Ileum (tissue), 1 donor: ENCODE results near the gene SULT1E1.

DNA sequence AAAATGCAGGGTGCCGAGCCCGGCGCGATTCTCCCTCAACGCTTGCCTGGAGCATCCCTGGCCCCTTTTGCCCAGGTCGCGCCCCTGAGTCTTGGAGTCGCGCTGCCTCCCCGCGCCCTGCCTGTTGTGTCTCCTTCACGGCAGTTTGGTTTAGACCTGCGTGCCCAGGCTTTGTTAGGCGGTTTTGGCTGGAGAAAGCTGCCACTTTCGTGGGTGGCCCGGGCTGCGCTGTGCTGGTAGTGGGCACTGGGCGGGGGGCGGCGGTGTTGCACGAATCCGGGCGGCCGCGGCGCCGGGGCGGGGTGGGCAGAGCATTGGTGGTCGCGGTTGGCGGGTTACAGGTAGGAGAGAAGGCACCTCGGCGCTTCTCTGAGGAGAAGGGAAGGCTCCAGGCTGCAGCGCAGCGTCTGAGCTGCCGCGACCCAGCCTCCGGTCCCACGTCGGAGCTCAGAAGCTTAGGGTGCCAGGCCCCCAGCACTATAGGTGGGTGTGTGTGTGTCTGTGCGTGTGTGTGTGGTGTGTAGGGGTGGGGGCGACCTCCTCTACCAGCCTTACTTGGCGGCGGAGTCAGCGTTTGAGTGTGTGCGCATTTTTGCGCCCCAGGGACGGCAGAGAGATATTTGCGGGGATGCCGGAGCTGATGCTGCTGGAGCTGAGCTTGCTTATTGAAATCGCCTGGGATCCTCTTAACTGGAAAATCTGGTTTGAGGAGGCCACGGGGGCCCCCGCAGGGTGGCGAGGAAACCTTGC is 2.3 kb downstream of the ADGRL3 start:
- PRO-cap: no peak

DNA sequence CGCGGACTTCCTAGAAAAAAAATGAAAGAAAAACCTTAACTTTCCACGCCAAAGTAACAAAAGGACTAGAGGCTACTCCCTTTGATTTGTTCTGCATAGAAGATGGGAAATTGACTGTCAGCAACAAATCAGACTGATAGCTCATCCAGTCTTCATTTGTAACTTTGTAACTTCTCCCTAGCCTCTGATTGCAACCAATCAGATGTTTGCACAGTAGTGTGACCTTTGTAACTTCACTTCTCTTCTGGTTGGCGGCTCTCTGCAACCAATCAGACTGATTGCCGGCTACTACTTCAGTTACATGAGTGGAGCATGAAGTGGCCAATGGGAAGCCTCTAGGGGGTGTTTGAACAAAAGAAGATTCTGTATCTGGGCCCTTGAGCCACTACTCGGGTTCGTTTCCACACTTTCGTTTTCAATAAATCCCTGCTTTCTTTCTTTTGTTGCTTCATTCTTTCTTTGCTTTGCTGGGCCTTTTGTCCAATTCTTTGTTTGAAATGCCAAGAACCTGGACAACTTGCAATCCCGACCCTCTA is 1285.8 kb downstream of the TECRL start:
- PRO-cap: no peak

GRCh38 chr4:65241238-65242161 is 428.8 kb downstream of the EPHA5 start:
- PRO-cap: no peak

GRCh38 chr4:67721719-67722372 is 20.9 kb upstream of the UBA6 start:
- PRO-cap: no peak

GRCh38 chr4:67885531-67886253 is 1.9 kb upstream of the TMPRSS11D start:
- PRO-cap: no peak

DNA sequence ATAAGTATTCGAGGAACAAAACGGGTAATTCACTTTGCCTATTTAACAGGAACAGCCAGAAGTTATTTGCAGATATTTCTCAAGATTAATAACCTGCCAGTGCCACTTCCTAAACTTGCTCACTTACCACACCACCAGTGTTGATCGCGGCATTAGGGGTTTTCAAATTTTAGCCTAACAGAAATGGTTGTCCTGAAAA is 808 bp downstream of the YTHDC1 start:
- PRO-cap: unidirectional peak, plus-strand start at position 99 of the sequence; bidirectional peak, plus-strand start outside the sequence, minus-strand start at position 151 of the sequence

DNA sequence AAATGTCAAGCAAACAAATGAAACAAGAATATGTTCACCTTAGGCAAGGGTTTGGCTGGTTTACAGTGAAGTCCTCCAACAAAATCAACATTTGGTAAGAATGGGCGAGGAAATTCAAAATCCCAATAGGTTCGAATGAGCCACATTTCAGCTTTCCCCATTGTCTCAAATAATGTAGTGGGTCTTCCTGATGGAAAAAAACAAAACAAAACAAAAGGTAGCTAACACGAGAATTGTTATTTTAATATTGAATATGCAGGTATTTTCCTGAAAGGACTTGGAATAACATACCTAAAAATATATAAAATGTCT is 10.6 kb downstream of the UGT2B17 start:
- PRO-cap: no peak

DNA sequence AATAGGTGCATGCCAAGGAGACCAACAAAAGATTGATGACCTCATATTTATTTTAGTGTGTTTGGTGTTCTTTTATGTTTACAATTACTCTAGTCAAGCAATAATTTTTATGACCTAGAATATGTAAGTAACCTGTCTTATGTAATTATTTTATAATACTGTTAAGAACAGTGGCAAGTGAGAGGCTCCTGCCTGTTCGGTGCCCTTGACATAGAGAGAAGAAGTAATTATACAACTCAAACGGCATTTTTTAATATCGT is 232 bp upstream of the UGT2B15 start:
- PRO-cap: no peak

DNA sequence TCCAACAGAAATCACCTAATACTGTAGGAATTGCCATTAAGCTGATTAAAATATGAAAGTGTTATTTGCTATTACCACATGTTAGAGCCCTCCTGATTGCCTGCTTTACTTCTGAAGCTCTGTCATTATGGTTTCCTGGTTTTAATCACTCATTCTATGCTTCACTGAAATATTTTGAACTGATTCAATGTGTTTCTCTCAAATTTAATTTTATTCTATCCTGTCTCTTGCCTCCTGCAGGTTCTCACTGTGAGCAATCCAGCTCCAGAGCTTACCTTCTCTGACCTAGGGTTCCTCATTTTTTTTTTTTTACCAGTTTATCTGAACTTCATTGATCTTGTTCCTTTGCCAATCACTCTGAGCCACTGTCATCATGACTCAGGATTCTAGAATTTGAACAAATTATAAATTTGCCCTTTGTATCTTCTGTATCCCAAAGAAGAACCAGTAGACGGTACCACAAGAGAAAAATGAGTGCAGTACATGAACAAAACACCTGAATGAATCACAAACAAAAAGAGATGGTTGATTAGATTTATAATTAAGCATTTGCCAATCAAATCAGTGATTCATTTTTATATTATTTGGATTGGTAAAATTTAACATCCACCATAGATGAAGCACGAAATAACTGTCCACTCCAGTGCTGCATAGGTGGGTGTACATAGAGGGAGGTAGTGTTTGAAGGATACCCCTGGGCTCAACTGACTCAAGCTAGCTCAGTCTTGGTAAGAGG is 48.3 kb upstream of the UGT2B15 start:
- PRO-cap: no peak

DNA sequence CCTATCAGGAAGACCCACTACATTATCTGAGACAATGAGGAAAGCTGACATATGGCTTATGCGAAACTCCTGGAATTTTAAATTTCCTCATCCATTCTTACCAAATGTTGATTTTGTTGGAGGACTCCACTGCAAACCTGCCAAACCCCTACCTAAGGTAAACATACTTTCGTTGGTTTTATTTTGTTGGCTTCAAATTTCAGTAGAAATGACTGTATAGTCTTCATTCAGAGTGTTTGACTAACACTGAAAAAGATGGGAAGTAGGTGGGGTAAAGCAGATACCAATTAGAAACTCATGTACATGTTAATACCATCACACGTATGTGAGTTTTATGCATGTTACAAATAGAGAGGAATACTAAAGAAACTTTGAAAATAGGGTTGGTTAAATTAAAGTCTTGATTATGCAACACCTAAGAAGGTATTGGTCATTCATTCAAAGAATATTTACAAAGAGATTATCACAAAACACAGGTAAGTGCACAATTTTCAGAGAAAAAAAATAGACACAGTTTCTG is 2.3 kb downstream of the UGT2B10 start:
- PRO-cap: no peak

GRCh38 chr4:69331168-69331632 is 50.9 kb downstream of the UGT2B28 start:
- PRO-cap: no peak

DNA sequence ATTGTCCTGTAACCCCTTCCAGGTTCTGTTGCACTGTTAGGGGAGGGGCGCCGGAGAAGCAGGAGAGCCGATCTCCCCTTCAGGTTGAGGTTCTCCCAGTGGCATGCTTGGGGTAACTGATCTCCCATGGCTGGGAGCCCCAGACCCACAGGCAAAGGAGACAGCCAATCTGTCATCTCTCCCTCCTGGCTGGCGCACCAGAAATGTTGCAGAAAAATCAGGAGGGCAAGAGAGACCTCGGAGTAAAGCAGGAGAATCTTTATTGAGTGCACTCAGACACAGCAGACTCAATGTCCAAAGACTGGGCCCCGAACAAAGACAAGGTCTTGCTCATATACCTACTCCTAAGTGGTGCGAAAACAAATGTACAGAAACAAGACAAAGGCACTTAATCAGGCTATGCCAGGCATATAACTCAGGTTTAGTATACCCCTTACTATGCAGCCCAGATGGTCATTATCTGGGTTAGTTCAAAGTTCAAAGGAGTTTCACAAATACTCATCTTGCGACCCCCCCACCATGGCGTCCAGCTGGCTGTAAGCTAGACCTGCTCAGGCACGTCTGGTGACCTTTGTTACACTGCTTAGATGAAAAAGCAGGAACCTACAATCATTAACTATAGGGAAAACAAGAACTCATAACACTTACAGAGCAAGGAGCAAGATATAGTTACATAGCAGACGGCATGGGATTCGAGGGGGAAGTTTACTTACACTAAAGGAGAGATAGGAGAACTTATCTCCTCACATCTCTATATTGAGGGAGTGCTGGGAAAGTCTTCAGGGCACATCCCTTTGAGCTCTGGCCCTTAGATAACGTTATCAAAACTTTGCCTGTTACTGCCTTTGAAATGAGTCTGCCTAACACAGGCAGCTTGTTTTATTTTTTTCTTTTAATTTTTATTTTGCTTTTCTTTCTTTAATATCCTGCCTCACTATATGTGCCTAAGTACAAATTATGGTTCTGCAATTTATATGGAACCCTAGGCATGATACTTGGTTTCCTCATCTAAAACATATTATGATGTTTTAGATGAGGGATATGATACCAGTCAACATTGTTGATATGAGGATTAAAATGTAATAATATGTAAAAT is 27.4 kb downstream of the SULT1E1 start:
- PRO-cap: unidirectional peak, minus-strand start at position 289 of the sequence; bidirectional peak, plus-strand start at position 848 of the sequence, minus-strand start at position 563 of the sequence

GRCh38 chr4:69859801-69860482 is at the start of gene SULT1E1:
Gene SULT1E1 (minus strand): TSS chr4:69860145.
- PRO-cap: no peak

GRCh38 chr4:70687420-70688096 is 774 bp upstream of the UTP3 start:
- PRO-cap: no peak

DNA sequence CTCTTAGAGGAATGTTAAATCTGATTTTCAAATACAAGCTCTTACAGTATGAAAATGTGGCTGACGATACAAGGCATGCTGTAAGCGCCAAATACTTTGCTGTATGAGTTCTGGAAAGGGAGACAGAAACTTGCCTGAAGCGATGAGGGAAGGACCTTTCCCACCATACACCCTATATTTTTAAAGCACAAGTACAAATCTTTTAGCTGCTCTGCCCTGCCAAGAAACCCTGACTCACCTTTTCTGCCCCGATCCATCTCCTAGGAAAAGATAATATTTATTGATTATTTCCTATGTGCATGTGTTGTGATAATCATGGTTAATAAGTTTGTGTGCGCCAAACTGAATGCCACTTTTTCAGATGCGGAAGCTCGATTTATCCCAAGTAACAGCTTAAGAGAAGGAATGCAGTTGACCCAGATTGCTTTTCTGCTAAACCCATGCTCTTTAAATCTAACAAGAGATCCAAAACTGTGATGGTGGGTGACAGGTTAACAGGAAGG is 15.6 kb upstream of the RUFY3 start:
- PRO-cap: no peak

- PRO-cap: unidirectional peak, plus-strand start at chr4:70993026
Observed at GRCh38 chr4:70992743-70993170, 692 bp upstream of the DCK start.

GRCh38 chr4:71004267-71004941 is 11.0 kb downstream of the DCK start:
- PRO-cap: no peak

DNA sequence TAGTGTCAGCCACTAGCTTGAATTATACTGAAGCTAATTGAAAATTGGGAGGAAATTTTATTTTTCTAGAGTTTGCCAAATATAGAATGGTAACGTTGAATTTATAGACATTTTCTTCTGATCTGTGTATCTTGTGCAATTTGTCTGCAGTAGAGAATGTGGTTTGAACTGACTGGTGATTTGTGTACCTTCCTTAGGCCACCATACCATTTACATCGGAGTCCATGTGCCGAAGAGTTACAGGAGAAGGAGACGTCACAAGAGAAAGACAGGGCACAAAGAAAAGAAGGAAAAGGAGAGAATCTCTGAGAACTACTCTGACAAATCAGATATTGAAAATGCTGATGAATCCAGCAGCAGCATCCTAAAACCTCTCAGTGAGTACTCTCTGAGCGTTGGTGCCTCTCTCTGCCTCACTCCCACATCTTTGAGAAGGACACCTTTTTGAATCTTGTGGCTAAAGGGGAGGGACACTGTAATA is 68.0 kb downstream of the SLC4A4 start:
- PRO-cap: no peak

DNA sequence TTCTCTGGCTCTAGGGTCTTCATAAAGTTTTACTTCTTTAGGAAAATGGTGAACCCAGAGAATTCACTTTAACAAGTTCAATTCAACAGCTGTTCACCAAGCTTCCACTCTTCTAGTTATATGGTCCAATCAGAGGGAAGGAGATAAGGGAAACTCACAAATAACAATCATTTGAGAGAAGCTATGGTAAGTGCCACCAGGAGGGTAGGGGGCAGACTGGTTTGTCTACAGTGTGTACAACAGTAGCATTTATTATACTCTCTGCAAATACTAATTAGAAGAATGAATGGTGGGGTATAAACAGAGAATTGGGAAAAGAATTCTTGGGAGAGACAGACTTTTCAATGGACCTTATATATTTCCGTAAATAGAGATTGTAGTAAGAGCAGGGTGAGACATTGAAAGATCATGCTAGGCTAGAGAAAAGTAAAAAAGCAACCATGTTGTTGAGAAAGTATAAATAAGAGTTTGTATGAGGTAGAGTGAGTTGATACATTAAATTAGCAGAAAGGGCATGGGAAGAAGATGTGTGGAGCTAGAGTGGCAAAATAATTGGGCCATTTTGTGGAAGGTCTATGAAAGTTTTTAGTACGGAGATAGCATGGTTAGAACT is 186.1 kb downstream of the SLC4A4 start:
- PRO-cap: no peak

DNA sequence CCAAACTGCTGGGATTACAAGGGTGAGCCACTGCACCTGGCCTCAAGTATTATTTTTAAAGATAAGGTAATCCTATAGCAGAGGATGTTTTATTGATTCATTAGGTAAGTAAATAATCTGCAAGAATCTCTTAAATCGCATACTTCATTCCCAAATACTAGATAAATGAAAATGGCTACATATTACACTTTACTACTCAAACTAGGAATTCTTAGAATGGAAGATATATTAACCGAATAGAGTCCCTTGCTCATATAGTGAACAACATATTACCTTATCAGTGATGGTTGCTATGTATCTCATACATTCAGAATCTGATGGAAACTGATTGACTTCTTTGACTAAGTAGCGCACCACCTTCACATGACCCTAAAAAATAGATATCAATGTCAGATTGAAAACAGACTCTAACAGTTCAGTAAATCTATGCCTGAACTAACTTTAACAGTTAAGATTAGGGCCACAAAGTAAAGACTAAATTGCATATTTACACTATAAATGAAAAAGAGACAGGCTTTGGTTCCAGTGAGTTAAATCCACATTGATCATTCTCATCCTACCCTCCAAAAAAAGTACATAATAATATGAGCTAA is 46.1 kb upstream of the COX18 start:
- PRO-cap: no peak